AG09319 (cell line): ENCODE measurements around a stretch of chr5.

DNA sequence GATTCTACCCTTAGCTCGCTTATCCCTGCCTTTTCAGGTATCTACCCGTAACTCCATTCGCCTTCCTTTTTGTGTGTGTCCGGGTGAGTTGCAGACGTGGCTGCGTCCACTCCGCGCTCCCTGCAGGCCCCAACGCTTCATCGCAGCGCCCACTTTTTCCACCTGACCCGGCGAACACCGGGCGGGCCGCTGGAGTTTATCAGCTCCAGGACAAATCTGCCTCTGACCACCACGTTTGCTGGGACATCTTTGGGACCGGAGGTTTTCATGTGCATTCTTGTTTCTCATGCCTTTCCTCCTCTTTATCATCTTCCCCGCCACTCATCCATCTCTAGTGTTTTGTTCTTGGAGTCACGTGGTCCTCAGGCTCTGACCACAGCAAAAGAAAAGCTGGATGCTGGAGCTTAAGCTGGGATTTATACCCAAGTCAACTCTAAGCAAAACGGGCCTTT lies 703 bp upstream of the MRPL36 start:
- RRBS: 20% methylated on average over 13 of the region's 21 CpGs

GRCh38 chr5:1801885-1802390 lies 731 bp downstream of the NDUFS6 start:
- RRBS: no CpG with 5 or more reads among the region's 10 CpGs

- RRBS: no CpG with 5 or more reads among the region's 11 CpGs
Observed at GRCh38 chr5:2011774-2012205, 129.1 kb upstream of the IRX4 start.

- RRBS: 50% methylated on average over 4 of the region's 22 CpGs
Observed at GRCh38 chr5:2093948-2094446, 211.3 kb upstream of the IRX4 start.

GRCh38 chr5:2538195-2538775 lies 213.2 kb downstream of the IRX2 start:
- RRBS: no CpG with 5 or more reads among the region's 12 CpGs

DNA sequence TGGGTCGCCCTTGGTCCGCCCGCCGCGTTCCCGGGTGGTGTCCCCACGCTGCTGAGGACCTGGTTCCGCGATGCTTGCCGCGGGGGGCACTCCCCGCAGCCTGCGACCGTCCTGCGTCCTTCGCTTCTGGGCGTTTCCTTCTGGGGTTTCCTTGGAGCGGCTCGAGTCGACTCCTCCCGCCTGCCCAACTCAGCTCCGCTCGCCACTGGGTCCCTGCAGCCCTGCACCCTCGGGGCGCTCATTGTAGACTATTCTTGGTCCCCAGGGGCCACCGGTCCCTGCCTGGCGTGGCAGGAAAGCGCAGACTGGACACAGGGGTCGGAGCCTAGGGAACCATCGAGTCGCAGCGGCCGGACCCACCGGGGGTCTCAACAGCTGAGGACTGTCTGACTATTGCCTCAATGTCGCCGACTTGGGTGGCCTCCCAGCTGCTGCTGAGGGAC lies 4.5 kb upstream of the IRX1 start:
- RRBS: 7% methylated on average over 8 of the region's 36 CpGs

DNA sequence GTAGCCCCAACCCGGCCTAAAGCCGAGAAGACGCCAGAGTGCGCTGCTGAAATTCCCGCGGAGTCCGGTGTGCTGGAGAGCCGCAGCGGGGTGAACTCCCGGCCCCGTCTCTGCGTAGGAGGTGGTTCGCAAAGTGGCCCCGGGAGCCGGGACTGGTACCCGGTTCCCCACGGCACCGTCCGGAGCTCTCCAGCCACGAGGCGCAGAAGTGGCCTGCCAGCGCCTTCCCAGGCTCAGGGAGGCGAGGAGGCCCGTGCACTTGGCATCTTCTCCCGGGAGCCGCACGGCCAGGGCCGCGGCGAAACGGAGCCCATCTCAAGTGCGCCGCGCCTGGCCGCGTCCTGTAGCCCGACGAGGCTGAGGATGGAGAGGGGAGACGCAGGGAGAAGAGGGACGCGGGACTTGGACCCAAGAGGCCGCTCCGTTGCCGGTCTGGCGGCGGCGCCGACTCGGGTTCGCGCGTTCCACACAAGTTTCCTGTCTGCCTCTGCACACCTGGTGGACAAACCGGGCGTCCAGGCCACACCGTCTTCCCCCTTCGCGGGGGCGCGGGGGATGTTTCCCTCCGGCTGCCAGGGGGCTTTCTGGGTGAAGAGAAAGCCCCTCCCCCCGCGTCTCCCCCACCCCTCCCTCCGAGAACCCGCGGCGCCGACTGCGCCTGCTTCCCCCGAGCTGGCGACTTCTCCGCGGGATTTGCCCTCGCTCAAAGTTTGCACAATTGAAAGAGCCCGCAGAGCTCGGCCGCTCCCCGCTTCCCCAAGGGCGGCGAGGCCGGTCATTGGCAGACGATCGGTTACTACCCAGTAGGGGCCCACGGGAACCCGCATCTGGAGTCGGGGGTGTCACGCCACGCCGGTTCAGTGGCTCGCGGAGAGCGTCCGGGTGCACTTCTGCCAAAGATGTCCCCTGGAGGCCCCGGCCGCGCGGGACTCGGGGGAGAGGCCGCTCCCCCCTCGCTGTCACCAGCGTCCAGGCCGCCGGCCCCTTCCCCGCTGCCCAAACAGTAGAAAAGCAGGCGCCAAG lies 837 bp upstream of the IRX1 start:
- RRBS: 4% methylated on average over 50 of the region's 104 CpGs

DNA sequence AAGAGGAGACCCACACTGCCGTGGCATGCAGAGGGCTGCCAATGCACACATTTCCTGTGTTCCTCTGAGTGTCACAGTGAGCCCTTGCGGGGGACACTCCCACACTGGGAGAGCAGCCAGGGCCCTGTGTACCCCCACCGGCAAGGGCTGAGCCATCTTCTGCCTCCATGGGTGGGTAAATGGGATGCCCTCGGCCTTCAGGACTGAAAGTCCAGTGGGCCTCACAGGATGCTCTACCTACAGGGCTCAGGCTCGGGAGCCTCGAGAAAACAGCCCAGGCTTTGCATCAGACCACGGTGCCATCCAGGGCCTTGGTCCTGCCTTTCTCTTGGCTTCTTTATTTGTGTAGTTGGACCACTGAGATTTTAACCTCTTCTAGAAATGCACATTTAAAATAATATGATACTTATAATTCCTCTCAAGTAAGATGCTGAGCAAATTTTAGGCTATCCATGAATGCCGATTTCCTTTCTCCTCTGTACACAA lies 18.2 kb downstream of the IRX1 start:
- RRBS: no CpG with 5 or more reads among the region's 8 CpGs

DNA sequence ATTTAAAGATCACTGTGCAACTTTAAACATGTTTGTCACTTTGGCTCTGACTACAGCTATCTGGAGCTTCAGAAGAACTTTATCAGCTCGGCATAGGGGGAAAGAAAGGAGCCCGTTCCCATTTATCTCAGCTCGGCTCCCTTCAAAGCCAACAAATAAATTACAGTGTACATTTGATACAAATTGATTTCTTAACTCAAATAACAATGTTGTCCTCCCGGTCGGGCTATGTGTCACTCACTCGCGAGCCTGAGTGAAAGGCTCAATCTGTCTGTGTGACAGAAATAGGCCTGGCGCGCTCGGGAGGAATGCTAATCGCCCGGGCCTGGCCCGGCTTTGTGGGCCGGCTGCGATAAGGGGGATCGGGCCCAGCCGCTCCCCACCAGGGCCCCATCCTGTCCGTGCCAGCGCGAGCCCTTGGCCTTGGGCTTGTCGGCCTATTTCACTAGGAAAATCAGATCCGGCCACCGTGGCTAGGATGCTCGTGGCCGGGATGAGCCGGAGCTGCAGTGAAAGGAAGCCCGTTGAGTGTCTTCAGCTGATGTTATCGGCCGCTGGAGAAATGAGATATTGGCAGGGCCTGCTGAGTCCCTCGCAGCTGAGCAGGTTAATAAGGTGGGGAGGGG lies 258.6 kb downstream of the IRX1 start:
- RRBS: no CpG with 5 or more reads among the region's 30 CpGs

DNA sequence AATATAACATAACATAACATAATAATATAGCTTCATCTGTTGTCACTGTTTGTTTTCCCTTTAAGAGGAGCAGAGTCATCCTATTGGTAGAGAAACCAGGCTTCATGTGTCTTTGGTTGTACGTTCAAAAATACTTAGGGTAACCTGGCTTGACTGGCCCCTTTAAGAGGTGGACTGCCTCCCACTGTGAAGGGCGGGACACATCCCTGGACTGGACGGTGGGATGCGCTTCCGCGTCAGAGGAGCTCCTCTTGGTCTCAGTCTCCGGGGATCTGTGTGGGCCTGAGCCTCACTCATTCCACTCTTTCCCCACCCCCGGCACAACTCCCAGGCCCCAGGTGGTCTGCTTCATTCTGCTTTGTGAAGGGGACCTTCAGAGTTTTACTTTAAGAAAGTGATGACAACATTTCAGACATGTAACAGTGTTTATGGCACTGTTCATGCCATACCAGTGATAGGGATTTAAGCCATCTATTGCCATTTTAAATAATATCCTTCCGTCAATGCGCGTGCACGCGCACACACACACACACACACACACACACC lies 601.1 kb downstream of the IRX1 start:
- RRBS: 67% methylated on average over 1 of the region's 13 CpGs

- RRBS: no CpG with 5 or more reads among the region's 16 CpGs
Observed at GRCh38 chr5:4905887-4906486, 234.1 kb upstream of the ADAMTS16 start.

DNA sequence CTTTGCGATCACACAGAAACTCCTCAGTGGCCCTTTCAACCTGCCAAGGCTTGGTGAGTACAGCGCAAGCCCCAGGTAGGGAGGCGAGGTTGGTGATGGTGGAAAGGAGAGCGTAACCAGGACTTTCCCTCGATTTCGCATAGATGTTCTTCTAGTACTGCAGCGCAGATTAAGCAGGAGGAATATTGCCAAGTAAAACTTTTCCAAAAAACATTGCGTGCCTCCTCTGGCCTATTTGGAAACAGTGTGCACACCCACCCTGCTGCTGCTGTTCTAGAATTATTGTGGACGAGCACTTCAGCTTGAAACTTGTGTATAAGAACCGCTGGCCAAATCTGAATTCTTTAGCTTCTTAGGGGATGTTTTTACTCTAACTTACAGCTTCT lies 6.3 kb downstream of the ADAMTS16 start:
- RRBS: no CpG with 5 or more reads among the region's 10 CpGs

- RRBS: no CpG with 5 or more reads among the region's 14 CpGs
Observed at GRCh38 chr5:5420988-5421578, 1.4 kb upstream of the ICE1 start.

GRCh38 chr5:5464274-5465039 lies 42.0 kb downstream of the ICE1 start:
- RRBS: 98% methylated on average over 4 of the region's 19 CpGs

GRCh38 chr5:5532810-5533161 lies 110.3 kb downstream of the ICE1 start:
- RRBS: no CpG with 5 or more reads among the region's 8 CpGs

GRCh38 chr5:5638146-5638542 lies 215.7 kb downstream of the ICE1 start:
- RRBS: no CpG with 5 or more reads among the region's 4 CpGs

DNA sequence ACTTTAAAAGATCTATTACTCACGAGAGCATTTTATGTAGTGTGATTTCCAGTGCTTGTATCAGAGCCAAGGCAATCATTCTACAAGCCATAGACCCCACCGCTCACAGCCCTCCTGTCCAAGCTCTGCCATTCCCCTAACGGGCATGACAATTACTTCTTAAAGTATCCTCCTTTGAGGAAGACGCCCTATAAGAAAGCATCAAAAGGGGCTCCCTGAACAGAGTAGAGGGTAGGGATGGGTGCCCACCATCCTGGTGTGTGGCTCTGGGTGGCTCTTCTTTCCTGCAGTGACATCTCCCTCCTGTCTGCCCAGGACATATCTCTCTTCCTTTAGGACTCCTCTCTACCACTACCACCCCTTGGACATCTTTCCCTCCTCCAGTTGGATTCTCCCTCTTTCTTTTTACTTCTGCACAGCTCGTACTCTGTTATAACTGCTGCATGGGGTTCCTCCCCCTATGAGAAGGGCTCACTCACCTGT lies 412.5 kb downstream of the ICE1 start:
- RRBS: no CpG with 5 or more reads among the region's 5 CpGs

GRCh38 chr5:6449834-6450671 lies 1.4 kb downstream of the UBE2QL1 start:
- RRBS: no CpG with 5 or more reads among the region's 20 CpGs

- RRBS: no CpG with 5 or more reads among the region's 3 CpGs
Observed at GRCh38 chr5:6485563-6485975, 36.9 kb downstream of the UBE2QL1 start.

GRCh38 chr5:6596241-6596961 lies 36.4 kb downstream of the NSUN2 start:
- RRBS: no CpG with 5 or more reads among the region's 9 CpGs